Neural cell (in vitro differentiated cells): ENCODE measurements around the genes ORAI2, UPK3BL1, DNAJC2 and ORC5.

GRCh38 chr7:102381979-102382957 lies 13.9 kb upstream of the PRKRIP1 start:
- RAMPAGE, long total RNA = no peak

GRCh38 chr7:102433275-102434571 lies at the start of gene ORAI2:
Gene ORAI2, plus strand, starts transcription at chr7:102433575.
- RAMPAGE, long total RNA = no peak

DNA sequence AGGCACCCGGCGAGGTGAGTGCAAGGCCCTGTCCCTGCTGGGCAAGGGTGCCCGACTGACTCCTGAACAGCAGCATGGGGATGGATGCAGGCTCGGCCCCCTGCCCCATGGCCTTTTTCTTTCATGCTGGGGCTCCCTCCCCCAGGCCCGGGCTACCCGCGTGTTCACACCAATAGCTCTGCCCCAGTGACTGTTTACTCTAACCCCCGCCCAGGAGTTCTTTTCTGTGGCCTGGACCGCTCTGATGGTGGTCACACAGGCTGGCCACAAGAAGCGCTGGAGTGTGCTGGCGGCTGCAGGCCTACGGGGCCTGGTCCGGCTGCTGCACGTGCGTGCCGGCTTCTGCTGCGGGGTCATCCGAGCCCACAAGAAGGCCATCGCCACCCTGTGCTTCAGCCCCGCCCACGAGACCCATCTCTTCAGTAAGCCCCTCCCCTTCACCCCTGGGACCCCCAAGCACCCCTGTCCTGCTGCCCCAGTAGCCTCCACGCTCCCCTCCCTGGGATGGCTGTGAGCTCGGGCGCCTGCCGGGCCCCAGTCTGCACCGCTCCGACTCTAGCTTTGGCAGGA lies 3.9 kb downstream of the LRWD1 start:
- RAMPAGE, long total RNA = no peak

DNA sequence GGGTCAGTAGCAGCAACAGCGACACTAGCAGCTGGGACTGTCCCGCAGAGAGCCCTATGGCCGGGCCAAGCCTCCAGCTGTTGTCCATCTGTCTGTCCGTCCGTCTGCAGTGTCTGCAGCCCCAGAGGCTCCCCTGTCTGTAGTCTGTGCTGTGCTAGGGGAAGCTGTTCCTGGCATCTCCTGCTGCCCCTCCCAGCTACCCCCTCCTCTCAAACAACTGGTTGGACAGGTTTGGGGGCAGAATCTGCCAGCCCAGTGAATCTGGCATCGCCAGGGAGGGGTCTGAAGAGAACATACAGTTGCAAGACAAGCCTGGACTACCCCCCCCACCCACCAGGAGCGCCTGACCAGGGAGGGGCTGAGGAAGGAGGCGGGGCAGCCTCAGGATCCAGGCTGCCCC lies at the start of gene UPK3BL1:
TSS of gene UPK3BL1 (minus strand) at position 138 of the 400 bp plus-strand sequence.
- RAMPAGE, long total RNA = no peak

DNA sequence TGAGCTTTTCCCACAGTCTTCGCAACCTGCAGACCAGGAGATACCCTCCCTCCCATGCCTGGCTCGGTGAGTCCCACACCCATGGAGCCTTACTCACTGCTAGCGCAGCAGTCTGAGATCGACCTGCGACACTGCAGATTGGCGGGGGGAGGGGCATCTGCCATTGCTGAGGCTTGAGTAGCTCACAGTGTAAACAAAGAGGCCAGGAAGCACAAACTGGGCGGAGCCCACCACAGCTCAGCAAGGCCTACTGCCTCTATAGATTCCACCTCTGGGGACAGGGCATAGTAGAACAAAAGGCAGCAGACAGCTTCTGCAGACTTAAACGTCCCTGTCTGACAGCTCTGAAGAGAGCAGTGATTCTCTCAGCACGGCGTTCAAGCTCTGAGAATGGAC lies 36.8 kb upstream of the ARMC10 start:
- RAMPAGE, long total RNA = no peak

GRCh38 chr7:103089139-103089987 lies 14.4 kb downstream of the ARMC10 start:
- RAMPAGE, long total RNA = no peak

- RAMPAGE, long total RNA = start-site peak on the minus strand at chr7:103344608-103344847, 1,156 and 1,106 reads in 2 replicates
These were observed at the start of gene DNAJC2 for GRCh38 chr7:103343736-103345033. Gene DNAJC2, minus strand, starts transcription at chr7:103344767.

GRCh38 chr7:103369744-103370402 lies 22.4 kb downstream of the PSMC2 start:
- RAMPAGE, long total RNA = no peak

- RAMPAGE, long total RNA = no peak
These were observed 700 bp downstream of the SLC26A5 start for GRCh38 chr7:103445137-103445876.

- RAMPAGE, long total RNA = no peak
These were observed 214.3 kb upstream of the SLC26A5 start for GRCh38 chr7:103660387-103660704.

- RAMPAGE, long total RNA = start-site peak on the minus strand at chr7:104207974-104208026, 1,157 and 1,009 reads in 2 replicates
These were observed at the start of gene ORC5 for GRCh38 chr7:104207379-104208405. Gene ORC5, minus strand, starts transcription at chr7:104208013.

DNA sequence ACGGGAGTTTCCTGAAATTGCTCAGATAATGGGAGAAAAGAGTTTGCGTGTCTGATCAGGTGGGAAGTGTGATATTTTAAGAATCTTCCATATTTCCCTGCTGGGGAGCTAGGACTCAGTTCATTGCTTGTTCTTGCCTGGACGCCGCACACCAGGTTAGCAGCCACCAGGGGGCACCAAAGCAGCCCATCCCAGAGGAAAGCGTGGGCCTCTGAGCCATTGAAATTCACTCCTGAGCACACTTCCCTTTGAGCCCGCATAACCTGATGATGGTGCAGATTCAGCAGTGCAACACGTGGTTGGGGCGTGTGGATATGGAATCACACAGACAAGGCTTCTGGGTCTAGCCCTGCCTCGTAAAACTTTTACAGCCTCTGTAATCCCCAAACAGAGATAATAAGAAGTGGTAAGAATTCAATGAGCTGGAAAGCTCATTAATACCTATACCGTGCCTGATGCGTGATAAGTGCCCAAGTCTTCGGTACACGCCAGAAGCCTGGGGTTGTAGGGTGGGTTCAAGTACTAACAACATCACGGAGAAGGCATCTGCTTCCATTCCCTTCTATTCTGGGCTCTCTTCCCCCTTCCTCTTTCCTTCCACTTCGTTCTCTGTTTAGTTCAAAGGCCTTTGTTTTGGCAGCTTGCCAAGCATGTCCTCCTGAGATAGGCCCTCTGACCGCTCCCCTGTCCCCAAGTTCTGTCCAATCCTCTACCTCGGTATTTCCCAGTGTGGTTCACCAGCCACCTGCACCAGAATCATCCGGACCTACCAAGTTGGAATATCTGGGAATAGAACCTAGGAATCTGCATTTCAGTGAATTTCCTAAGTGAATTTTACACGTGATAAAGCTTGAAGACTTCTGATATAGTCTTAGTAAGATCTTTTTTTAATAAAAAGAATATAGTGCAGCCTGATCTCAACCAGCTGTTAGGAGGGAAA lies 130.1 kb upstream of the KMT2E start:
- RAMPAGE, long total RNA = no peak

GRCh38 chr7:104926924-104927749 lies 86.9 kb upstream of the KMT2E start:
- RAMPAGE, long total RNA = no peak

DNA sequence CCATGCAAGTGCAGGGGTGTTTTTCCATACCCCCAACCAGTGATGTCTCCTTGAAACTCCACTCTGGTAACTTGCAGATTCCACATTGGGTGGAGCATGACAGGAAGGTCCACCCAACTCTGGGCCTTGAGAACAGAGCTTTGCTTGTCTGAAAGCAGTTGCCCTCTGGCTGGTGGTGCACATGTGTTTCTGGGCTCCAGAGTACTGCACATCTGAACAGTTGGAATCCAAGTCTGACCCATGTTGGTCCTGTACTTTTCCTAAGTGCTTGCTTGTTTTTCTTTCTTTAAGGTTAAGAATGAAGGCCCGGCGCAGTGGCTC lies 84.9 kb upstream of the KMT2E start:
- RAMPAGE, long total RNA = no peak

- RAMPAGE, long total RNA = no peak
These were observed 57.0 kb upstream of the KMT2E start for GRCh38 chr7:104956988-104957458.

- RAMPAGE, long total RNA = no peak
These were observed 115.3 kb downstream of the SRPK2 start for GRCh38 chr7:105273265-105273969.

DNA sequence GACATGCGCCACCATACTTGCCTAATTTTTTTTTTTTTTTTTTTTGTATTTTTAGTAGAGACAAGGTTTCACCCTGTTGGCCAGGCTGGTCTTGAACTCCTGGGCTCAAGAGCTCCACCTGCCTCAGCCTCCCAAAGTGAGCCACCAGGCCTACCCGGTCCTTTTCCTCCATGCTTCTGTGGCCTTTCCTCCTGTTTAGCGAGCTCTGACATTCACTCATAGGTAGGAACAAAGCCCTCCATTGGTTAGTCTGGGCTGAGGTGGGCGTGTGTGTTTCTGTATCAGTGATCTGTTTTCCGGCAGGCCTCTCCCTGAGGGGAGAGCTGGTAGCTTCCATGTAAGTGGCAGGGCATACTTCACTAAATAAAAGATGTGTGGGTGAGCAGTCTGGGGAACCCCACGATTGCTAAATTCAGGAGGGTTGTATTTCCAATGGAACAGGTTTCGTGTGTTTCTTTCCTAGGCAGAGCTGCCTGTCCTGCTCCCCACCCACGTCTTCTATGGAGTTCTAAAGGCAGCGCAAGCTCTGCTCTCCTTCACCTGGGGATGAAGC lies 50.3 kb upstream of the SRPK2 start:
- RAMPAGE, long total RNA = no peak

- RAMPAGE, long total RNA = no peak
These were observed 28.5 kb downstream of the PUS7 start for GRCh38 chr7:105493105-105494384.

GRCh38 chr7:105819287-105820103 lies 56.9 kb downstream of the ATXN7L1 start:
- RAMPAGE, long total RNA = no peak

- RAMPAGE, long total RNA = no peak
These were observed 38.2 kb upstream of the CDHR3 start for GRCh38 chr7:105924887-105925279.